Smooth muscle cell (in vitro differentiated cells): ENCODE measurements around a stretch of chr2.

DNA sequence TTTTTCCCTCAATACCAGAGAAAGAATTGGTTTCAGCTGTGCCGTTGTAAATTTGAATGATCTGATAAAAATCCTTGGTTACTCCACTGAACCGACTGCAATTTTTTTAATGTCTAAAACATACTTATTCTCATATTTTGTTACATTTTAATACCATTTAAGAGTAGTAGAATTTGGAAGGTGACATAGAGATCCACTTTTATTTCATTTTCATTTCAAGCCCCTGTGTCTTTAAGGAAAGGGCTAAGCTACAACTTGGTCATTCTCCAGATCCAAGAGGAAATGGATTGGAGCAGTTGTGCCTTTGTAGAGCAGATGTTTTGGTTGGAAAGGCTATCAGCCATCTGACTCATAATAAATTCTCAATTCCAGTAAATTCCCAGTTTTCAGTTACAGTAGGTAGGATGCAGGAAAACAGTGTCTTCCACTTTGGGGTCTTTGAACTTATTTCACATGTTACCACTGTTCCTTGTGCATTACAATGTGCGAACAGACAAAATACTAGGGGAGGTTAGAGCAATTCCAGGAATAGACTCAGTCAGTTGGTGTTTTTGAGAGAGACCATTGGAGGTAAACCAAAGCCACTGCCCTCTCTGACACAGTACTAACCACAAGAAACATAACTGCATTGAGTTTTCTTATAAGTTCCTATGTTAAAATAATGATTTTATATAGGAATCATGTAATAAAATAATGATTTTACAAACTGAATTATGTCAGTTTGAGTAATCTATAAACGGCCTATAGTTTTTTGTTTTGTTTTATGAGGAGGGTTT, 211.9 kb downstream of the BABAM2 start:
- RAMPAGE, long total RNA: no peak

- RAMPAGE, long total RNA: no peak
Measured at GRCh38 chr2:28117226-28117579, 226.7 kb downstream of the BABAM2 start.

GRCh38 chr2:28163365-28163959, 229.2 kb upstream of the FOSL2 start:
- RAMPAGE, long total RNA: no peak

DNA sequence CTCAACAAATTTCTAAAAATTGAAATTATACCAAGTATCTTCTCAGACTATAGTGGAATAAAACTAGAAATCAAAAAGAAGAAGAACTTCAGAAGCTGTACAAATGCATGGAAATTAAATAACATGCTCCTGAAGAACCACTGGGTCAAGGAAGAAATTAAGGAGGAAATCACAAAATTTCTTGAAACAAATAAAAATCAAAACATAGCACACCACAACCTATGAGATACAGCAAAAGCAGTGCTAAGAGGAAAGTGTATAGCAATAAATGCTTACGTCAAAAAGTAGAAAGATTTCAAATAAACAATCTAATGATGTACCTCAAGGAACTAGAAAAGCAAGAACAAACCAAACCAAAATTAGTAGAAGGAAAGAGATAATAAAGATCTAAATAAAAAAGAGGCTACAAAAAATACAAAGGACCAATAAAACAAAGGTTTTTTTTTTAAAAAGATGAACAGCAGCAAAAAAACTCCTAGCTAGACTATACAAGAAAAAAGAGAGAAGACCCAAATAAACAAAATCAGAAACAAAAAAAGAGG, 214.3 kb upstream of the FOSL2 start:
- RAMPAGE, long total RNA: no peak

DNA sequence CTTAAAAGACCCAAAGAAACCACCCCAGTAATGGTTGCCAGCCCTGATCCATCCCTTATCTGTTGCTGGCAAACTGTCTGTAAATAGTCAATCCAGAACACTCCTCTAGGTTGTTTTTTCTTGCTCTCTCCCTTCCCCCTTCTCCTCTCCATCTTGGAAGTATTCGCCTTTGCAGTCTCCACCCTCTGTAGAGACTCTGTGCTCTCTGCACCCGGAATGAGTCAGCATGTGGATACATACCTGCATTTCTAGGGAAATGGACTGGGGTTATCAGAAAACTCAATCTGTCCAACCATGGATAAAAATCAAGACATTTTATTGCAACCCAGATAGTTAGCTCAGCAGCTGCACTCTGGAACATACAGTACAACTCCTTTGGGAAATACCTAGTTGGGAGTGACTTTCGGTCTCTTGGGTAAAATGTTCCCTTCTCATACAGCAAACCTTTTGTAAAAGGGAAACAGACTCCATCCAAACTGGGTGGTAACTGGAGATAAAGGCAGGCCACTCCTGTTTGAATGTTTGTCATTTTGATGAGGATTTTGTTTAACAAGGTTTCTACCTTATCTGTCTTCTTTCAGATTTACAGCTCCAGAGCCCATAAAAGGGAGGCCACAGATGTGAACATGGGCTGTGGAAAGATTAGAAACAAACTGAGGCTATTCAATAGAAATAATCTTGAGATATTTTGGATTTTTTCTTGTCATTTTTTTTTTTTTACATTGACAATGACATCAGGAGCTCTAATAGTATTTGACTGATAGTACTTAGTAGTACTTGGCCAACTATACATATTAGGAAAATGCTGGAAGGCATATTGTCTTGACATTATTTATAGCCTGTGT, 123.3 kb upstream of the FOSL2 start:
- RAMPAGE, long total RNA: no peak

- RAMPAGE, long total RNA: no peak
Measured at GRCh38 chr2:28333623-28334250, 58.9 kb upstream of the FOSL2 start.

DNA sequence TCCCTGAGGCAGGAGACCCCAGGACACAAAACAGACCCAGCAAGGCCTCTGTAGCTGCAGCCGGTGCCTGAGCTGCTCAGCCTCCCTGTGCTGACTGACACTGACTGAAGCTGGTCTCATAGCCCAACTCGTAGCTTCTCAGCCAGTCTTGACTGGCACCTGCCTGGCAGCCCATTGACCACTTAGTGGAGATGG, 14.1 kb upstream of the FOSL2 start:
- RAMPAGE, long total RNA: no peak

- RAMPAGE, long total RNA: no peak
Measured at GRCh38 chr2:28379005-28379569, 13.6 kb upstream of the FOSL2 start.

DNA sequence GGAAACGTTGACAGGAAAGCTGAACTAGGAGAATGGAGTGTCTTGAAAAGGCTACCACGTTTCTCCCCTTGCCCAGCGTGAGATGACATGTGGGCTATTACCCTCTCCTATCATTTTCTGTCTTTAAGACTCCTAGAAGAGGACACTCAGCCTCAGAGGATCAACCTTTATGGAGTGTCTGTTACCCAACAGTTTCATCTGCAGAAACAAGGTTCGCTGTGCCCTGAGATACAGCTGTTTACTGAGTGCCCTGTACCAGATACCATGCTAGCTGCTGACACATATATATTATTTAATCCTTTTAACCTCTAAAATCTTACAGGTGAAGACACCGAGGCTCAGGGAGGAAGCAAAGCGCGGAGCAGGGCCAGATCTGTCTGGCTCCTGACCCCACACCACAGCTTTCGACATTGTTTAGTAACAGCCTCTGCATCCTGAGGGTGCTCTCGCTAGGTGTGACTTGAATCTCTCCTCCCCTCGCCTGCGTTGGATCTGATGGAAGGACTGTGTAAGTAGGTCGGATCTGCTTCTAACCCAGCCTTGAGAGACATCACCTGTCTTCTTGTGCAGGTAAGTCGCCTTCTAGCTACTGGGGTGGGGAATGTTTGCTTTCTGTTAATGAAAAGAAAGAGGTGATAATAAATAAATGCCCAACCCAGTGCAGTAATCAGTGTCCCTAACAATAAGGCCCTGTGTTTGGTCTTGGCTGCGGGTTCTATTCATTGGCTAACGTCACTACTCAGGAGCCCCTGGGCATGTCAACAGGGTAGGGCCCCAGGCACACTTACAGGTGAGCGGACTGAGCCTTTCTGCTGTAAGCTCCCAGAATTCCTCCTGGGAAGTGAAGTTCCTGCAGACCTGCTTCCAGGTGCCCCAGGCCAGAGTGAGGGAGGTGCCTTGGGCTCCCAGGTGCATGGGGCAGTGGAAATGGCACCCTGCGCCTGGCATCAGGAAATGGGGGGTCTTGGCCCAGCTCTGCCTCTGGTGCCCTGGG, 11.5 kb upstream of the FOSL2 start:
- RAMPAGE, long total RNA: no peak

DNA sequence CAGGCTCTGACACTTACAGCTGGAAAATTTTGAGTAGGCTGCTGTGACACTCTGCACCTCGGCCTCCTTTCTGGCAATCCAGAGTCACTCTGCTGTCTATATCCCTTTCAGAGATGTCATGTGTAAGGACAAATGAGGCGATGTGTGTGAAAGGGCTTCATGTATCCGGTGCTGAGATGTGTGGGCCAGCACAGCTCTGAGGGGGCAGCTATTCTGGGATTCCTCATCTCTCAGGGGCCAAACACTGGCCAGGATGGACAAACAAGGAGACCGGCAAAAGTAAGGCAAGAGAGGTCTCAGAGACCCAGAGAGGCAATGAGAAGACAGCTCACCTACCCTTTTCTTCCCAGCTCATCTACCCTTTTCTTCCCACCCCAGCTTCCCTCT, 3.5 kb upstream of the FOSL2 start:
- RAMPAGE, long total RNA: no peak

- RAMPAGE, long total RNA: start-site peak on the plus strand at chr2:28391812-28392263, 9 and 11 reads in 2 replicates
Measured at GRCh38 chr2:28391976-28392760, 490 bp upstream of the FOSL2 start.

DNA sequence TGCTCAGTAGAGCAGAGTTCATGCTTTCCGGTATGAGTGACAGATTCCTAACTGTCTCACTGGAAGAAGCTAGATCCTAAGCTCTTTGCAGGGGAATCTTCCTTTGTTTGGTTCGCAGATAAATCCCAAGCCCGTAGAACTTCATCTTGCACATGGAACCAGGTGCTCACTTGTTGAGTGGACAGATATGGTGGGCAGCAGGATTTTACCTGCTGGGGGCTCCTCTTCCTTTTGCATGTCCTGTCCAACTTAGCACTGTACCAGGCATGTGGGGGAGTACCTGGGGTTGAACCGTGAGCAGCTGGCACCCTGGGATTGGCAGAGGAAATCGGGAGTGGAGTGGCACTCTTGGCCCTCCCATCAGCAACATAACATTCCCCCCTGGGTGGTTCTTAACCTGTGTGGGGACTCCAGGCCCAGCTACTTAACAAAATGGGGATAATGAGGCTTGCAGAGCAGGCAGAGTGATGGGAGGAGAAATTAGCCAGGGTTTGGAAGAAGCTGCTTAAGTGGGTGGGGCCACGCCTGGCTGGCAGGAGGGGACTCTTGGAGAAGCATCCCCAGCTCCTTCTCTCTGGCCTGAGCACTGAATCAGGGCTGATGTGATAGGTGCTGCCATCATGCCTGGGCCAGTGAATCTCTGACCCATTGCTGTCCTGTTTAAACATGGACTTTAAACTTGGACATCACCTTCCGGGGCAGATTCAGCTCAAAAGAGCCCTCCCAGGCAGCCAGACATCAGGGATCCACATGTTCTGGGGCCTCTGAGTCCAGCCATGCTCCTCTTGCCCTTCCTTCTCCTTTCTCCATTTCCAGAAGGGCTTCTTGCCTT, 15.4 kb downstream of the FOSL2 start:
- RAMPAGE, long total RNA: no peak

GRCh38 chr2:28423694-28424629, 31.3 kb downstream of the FOSL2 start:
- RAMPAGE, long total RNA: no peak

DNA sequence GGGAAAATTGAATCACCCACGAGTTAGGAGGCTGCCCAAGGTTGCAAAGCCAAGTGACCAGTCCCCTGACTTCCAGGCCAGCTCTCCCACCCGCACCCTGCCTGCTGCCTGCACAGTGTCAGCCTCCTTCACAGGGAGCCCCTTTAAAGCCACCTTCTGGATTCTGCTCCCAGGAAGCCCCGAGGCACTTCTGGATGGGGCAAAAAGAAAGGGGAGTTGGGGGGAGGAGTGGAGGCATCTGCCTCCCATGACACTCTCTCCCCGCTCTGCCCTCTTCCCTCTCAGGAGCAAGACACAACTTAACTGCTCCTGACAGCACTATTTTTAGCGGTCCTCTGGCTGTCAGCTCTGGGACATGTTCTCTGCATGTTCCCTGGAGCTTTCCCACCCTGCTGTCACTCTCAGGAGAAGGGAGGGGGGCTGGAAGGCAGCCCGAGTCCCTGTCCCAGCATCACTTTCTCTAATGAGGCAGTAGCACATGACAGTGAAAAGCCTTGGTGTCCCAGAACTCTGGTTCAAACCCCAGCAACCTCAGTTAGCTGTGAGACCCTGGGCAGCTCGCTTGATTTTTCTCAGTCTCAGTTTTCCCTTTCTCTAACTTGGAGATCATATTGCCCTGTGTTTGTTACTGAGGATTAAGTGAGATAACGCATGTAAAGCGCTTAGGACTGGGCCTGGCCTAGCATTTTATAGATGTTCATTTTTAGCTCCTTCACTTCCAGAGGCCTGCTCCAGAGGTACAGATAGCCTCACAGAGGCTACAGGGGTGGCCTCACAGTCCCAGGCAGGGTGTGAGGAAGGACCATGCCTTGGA, 32.4 kb downstream of the PLB1 start:
- RAMPAGE, long total RNA: no peak

DNA sequence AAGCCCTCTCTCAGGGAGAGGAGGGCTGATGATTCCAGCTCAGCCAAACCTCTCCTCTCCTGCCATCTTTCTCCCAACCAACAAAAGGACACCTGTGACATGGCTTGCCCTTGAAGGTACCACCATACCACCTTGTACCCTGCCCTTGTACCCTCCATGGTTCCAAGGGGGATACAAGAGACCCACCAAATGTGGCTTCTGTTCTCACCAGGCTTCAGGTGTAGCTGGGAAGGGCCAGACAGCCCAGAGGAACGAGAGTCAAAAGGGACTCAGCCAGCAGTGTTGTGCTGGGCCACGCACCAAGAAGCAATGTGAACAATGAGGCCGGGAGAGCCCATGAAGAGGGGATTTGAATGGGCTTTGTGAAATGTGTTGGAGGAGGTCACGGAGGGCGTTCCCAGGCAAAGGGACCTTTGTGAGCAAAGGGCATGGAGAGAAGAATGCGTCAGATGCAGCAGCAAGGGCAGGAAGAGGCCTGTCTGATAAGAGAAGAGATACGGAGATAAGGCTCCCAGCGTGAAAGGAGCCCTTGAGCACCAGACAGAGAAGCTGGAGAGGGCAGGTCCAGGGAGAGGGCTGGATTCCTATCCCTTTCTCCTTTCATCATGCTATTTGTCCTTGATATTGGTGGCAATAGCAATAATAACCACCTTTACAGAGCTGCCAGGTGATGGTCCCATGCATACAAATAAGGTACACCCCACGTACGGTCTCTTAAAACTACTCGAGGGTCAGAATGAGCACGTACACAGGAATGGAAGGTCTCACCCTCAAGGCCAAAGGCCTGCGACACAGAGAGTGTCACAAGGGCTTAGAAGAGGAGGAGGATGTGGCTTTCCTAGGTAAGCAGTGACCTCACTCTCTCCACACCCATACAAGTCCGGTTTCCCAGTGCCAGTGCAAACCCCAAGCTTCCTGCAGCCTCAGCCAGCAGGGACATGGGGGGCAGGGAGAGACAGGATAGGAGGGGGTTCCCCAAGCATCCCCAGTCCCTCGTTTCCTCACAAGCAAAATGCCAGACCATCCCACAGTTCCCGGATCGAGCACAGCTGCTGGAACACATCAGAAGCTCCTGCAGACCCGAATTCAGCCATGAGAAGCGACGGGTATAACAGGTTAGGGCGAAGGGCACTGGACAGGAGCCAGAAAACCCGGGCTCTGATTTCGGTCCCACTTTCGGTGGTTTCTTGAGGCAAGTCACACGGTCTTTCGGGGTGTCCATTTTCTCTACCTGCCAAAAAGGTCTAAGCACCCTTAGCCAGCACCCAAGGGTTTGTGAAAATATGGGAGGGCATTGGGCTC, 49.0 kb downstream of the PLB1 start:
- RAMPAGE, long total RNA: no peak

DNA sequence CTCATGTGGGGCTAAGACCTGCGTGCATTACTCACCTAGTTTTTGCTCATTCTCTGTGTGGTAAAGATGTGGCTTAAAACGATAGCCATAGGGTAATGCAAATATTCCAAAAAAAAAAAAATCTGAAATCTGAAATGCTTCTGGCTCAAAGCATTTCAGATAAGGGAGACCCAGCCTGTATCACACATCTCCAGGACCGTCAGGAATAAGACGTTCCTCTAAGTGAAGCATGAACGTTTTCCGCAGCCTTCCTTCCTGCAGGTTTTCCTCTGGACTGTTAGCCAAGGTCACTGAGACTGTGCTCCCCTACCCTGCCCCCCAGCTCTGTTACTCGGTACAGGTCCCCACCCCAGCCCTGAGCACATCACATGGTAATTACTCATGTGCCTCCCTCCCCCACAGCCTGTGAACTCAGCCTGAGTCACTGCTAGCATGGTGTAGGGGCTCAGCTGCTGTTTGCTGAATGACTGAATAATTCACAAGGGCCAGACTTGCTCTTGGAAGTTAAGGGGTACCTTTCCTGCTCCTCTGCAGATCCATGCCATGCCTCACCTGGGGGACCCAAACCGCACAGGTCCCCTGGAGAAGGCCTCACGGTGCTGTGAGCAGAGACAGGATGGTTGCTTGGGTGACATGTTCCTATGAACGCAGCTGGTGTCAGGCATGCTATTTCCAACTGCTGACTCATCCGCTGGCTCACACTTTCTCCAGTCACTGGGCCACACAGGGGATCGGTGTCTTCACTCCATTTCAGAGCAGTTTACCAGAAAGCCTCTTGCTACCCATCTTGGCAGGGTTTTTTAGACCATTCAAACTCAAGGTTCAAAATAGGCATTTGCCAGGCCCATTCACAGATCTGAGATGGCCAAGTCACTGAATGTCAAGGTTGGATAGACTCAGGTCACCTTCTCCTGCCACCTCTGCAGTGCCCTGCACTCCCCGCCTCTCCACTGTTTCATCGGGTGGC, 88.2 kb downstream of the PLB1 start:
- RAMPAGE, long total RNA: no peak

DNA sequence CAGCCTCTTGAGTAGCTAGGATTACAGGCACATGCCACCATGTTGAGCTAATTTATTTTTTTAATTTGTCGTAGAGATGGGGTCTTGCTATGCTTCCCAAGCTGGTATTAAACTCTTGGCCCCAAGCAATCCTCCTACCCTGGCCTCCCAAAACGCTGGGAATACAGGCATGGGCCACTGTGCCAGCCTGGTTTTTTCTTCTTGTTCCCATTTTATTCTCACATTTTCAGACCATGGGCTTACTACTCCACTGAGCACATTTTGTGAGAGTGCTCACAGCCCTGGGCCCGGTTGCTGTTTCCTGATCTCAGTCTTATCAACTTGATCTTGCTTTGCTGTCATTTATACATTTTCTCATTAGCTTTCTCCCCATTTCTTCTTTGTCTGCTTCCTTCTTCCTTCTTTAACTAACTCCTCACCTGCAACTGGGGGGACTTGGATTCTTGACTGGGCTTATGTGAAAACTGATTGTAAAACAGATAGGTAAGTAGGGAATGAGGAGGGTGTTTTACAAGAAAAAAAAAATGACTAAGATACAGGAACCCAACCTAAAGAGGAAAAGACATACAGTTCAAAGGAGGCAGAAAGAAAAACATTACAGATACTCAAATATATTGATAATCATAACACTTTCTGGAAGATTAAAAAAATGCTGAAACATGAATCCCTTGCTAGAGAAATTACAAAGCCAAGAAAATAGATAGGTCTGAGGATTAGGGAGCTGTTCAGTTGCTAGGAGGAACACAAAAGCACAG, 117.4 kb downstream of the PLB1 start:
- RAMPAGE, long total RNA: no peak

DNA sequence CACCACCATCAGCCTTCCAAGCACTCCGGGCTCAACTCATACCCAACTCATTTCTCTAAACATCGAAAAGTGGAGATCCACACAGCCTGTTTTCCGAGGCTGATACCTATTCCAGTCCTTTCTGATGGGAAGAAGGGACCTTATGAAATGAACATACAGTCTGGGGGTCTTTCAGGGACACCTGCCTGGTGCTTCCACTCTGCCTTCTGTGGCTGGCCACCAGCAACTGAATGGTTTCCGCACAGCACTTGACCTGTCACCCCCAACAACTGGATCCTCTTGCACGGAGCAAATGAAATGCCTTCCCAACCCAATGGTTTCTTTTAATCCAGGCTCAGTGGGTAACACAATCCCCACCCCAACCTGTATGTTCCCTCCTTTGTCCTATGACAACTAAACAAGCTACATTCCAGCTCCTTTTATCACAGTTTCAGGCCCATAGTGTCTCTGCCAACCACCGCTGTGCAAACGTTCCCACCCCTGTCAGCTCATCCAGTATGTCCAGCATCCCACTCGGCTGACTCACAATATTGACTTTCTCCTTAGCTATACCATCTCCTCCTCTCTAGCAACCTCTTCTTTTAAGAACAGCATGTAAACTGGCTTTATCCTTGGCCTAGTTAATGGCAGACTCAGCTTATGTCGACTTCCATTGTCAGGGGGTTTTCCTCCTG, 118.0 kb upstream of the PPP1CB start:
- RAMPAGE, long total RNA: no peak

GRCh38 chr2:28702110-28702835, 49.4 kb upstream of the PPP1CB start:
- RAMPAGE, long total RNA: no peak

- RAMPAGE, long total RNA: no peak
Measured at GRCh38 chr2:28716221-28716986, 35.2 kb upstream of the PPP1CB start.